Bronchial epithelial cell (primary cell): ENCODE measurements around the genes ARF6 and NIN.

DNA sequence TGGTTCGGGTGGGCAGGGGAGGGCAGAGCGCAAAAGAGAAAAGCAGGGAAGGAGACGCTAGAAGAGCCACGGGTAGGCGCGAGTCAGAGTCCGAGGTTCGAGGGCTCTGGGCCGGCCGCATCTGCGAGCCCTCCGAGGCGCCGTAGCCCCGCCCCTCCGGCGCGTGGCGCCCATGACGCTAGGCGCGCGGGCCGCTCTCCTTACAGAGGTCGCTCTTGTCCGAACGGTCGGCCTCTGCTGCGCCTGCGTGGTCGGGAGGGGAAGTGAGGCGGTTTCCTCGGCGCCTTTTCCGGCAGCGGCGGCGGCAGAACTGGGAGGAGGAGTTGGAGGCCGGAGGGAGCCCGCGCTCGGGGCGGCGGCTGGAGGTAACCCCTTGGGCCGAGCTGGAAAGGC is at the start of gene ARF6:
Gene ARF6, plus strand, starts transcription at position 290 of the 393 bp plus-strand sequence.
- RRBS, 2 experiments, result under 1 to 2% methylated on average over 12 to 13 of the region's 45 CpGs

GRCh38 chr14:49907114-49907688 is 14.3 kb downstream of the ARF6 start:
- RRBS, 2 experiments, result no CpG with 5 or more reads among the region's 5 CpGs

- RRBS, 2 experiments, result 0% methylated on average over 3 of the region's 8 CpGs
Measured at GRCh38 chr14:49960097-49960470, 67.2 kb downstream of the ARF6 start.

DNA sequence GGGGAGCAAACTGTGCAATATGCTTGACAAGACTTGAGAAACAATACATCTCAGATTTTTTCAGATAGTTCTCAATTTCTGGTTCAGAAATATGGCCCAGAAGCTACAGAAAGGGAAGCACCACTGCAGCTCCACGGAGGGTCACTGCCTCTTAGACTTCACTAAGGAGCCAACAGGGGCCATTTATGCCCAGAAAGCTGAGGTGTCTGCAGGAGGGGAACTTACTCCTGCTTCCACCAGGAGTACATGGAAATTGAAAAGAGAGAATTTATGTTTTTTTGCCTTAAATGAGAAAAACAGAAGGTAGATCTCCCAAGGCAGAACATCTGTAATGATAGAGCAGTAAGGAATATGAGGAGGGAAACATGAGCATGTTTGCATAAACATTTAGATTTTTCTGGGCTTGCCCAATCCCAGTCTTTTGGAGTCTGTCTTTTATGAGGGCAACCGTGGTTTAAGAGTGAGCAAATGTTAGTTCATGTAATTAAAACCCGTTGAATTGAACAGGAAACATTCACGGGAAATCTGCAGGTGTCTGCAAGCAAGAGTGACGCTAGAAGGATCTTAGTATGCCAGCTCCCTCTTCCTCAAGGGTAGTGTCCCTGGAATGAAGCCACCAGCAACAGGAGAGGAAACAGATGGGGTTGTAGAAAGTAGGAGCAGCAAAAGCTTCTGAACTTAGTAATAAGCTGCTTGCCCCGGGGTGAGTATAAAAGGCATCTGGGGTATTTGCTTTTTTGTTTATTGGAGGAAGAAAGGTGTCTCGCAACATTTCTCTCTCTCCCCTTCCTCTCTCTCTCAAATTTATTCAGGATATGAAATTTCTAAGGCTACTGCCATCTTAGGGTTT is 79.3 kb downstream of the ARF6 start:
- RRBS, 2 experiments, result no CpG with 5 or more reads among the region's 7 CpGs

DNA sequence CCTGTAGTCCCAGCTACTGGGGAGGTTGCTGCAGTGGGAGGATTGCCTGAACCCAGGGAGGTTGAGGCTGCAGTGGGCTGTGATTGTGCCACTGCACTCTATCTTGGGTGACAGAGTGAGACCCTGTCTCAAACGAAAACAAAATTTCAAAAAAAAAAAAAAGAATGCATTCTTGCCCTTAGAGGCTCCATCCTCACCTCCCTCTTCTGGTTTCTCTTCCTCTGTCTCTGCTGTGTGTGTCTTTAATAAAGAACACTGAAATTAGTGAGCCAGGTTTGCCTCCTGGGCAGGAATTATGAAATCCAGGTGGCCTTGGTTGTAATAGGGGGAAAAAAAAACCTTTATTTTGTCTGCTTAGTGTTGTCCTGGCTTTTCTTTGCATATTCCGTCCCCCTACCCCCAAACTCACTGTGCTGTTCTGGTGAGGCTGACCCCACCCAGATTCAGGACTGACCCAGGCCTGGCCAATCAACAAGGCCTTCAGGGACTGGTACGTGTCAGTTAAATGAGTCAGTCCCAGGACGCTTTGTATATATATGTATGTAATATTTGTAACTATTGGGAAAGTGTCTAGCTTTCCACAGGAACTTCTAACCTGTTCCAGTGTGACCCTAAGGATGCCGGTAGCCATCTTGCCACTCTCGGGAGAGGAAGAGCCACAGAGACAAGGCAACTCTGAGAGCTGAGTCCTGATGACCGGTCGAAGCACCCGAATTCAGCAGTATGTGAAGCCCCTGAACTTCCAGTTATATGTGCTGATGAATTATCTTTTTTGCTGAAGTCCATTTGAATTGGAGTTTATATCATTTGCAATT is 107.5 kb downstream of the VCPKMT start:
- RRBS, 2 experiments, result 86 to 89% methylated on average over 3 of the region's 9 CpGs

DNA sequence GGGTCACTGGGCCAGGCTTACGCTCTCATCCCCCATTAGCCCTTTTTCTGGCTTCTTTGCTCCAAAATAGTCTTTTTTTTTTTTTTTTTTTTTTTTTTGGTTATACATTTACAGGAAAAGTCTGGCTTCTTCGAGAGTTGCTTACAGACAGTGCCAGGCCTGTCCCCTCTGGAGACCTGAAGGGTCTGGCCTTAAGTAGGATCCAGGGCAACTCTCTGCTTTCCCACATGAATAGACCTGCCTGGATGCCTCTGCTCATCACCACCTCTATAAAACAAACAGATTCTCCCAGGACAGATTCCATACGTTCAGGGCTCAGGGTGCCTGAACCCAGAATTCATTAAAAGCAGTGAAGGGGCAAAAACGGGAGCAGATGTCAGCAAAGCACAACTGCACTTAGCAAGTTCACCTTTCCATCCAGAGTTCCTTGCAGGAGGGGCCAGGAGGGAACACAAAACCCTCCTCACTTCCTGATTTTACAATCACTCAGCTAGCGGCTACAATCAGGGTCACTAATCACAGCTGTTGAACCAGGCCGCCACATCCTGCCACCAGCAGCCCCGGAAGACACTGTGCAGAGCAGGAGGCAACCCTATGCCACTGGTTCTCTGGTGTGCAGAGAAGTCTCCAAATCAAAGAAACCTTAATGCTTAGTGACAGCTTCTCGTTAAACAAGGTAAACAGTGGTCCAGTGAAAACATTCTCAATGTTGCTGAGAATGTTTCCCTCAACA is 54.8 kb downstream of the VCPKMT start:
- RRBS, 2 experiments, result no CpG with 5 or more reads among the region's 8 CpGs

GRCh38 chr14:50320958-50321720 is 9.0 kb downstream of the DMAC2L start:
- RRBS, 2 experiments, result no CpG with 5 or more reads among the region's 9 CpGs

DNA sequence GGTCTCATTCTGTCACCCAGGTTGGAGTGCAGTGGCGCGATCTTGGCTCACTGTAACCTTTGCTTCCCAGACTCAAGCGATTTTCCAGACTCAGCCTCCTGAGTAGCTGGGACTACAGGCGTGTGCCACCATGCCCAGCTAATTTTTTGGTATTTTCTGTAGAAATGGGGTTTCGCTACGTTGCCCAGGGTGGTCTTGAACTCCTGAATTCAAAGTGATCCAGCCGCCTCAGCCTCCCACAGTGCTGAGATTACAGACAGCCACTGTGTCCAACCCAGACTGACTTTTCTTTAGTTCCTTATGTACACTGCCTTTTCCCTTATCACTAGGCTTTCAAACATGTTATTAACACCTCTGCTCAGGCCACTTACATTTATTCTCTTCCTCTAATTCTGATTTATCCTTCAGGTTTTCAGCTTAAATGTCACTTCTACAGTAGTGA is 63.1 kb upstream of the CDKL1 start:
- RRBS, 2 experiments, result no CpG with 5 or more reads among the region's 7 CpGs

GRCh38 chr14:50478918-50479741 is 53.2 kb downstream of the MAP4K5 start:
- RRBS, 2 experiments, result no CpG with 5 or more reads among the region's 3 CpGs

- RRBS, 2 experiments, result no CpG with 5 or more reads among the region's 4 CpGs
Measured at GRCh38 chr14:50659745-50660247, 8.3 kb downstream of the SAV1 start.

GRCh38 chr14:50763372-50764190 is 67.4 kb downstream of the NIN start:
- RRBS, 2 experiments, result no CpG with 5 or more reads among the region's 12 CpGs

DNA sequence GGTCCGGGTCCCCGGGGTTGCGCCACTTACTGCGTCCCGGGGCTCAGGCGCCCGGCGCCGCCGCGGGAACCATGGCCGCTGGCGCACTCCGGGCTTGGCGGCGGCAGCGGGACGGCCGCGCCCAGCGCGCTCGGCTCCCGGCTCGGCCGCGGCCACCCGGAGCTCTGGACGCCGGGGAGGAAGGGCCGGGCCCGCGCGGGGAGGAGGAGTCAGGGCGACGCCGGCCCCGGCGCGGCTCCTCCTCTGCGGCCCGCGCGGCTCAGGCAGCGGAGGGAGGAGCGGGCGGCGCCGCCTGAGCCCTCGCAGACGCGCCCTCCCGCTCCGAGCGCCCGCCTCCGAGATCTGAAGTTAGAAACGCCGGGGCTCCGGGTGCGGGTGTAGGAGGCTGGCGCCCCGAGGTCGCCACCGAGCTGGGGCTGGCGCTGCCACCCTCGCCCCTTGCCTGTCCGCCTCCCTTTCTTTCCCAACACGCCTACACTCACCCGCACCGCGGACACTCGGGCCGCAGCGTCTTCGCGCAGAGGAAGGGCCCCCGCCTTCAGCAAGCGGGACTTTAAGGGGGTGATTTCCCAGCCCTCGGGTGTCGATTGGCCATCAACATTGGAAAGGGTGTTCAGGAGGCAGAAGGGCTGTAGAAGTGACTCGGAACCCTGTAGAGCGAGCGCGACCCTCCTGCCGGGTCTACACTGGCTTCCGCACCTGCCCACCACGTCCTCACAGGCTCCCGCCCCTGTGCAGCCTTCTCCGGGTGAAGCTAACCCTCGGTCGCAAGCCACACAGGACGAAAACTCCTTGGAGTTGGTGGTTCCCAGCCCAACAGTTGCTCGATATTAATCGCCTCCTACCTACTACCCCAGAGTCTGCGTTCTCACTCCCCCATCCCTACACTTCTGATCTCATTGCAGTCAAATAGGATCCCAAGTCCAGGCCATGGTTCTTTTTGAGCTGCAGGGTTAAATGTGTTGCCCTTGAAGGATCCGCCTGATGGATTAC is at the start of gene NIN:
Gene NIN, minus strand, starts transcription at position 187 of the 993 bp plus-strand sequence.
- RRBS, 2 experiments, result 1 to 2% methylated on average over 31 to 36 of the region's 97 CpGs

- RRBS, 2 experiments, result no CpG with 5 or more reads among the region's 4 CpGs
Measured at GRCh38 chr14:51328113-51328645, 88.1 kb downstream of the TMX1 start.

- RRBS, 2 experiments, result 5% methylated on average over 6 of the region's 16 CpGs
Measured at GRCh38 chr14:51507864-51508598, 143.7 kb upstream of the FRMD6 start.

DNA sequence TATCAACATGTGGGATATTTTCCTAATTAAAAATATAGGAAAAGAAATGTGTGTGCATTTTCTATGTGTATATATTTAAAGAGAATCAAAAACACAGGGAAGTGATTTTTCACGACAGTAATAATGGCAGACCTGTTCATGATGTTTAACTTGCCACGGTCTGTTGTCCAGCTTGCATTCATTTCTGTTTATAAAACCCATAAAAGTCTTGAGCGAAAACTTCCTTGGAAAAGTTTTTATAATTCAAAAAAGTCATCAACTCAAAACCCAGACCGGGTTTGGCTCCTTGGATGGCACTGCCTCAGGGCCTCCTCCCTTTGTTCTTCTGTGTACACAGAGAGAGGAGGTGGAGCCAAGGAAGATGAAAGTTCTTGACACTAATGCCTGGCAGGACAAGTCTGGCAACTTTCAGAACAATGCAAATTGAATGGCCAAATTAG is 86.9 kb upstream of the FRMD6 start:
- RRBS, 2 experiments, result no CpG with 5 or more reads among the region's 4 CpGs

DNA sequence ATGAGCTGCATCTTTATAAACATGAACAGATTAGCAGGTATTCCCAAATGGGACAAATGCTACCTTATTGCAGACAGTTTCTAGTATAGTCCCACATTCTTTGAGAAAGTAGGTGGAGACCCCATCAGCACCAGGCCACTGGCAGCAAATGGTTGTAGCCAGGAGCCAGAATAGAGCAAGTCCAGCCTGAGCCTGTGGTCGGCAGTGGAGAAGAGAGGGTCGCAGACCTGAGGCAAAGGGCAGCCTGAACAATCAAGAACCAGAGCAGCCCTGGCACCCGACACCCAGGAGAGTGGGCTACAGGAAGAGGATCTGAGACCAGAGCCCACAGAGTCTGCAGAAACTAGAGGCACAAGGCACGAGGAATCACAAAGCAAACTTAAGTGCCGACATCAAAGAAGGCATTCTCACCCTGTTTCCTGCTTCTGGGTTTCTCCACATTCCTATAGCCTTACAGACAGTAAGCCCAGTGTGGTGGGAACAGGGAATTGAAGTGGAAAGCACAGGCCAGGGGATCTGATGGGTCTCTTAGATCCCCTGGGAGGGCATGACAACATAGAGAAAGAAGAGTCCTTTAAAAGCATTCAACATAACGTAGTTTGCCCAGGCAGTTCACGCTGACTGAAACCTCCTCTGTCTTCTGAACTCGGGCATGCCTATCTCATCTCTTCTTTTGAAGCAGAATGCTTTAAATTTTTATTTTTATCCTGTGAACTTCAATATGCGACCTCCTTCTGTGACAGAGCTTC is 75.7 kb upstream of the FRMD6 start:
- RRBS, 2 experiments, result no CpG with 5 or more reads among the region's 9 CpGs

DNA sequence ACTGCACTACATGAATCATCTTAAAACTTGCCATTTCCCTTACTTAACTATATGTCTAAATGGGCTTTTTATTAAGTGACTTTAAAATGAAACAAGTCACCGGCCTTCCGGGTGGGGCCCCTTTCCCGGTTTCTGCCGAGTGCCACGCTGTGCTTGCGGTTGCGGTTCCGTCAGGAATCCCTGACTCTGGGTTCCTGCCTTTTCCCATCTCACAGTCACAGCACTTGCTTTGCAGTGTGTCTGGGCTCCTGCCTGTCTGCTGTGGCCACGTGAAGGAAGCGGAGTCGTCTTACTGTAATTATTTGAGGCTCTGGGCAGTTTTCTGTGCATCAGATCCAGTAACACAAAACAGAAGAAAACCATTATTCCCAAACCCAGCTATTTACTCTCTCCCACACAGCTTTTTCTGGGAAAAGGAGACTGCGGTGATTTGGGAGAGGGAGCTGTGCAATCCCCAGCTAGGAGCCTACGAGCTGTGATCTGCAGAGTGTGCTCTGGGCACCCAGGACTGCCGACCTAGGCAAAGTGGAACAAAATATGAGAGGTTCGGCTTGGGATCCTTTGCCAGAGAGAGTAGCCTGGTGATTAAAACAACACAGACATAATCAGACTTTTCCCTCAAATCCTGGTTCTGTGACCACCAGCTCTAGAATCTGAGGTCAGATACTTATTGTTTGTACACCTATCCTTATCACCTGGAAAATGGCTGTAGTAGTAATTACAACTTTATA is 43.9 kb upstream of the FRMD6 start:
- RRBS, 2 experiments, result no CpG with 5 or more reads among the region's 15 CpGs

GRCh38 chr14:51932653-51933106 is 56.7 kb upstream of the RTRAF start:
- RRBS, 2 experiments, result no CpG with 5 or more reads among the region's 4 CpGs

DNA sequence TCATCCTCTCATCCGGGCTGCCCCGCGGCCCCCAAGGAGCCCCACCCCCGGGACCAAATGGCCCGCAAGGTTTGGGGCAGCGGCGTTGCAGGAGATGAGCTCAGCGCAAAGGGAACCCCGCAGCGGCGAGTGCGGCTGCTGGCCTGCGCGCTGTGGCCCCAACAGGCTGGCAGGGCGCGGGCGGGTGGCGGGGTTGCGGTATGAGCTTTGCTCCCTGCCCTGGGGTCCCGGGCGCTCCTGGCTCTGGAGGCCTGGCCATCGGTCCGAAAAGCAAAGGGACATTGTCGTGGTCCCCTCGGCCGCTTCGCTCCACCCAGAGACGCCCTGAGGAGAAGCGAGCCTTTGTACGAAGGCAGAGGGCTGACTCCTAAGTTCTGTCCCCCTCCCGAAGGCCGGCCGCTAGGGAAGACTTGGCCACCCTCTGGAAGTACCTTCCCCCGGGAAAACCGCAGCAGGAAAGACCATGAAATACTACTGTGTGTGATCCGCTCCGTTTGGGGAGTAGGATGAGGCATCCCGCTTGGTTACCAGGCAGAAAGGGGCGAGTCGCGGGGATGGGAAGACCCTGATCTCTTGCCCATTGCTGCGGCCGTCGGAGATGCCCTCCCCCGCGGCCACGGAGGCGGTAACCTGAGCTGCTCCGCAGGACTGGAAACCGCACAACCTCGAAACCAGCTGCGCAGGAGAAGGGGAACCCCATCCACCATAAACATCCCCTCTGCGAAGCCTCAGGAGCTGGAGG is 637 bp upstream of the NID2 start:
- RRBS, 2 experiments, result 3 to 5% methylated on average over 4 to 5 of the region's 53 CpGs